ENCODE measurements around the genes SOX10 and MAFF.

DNA sequence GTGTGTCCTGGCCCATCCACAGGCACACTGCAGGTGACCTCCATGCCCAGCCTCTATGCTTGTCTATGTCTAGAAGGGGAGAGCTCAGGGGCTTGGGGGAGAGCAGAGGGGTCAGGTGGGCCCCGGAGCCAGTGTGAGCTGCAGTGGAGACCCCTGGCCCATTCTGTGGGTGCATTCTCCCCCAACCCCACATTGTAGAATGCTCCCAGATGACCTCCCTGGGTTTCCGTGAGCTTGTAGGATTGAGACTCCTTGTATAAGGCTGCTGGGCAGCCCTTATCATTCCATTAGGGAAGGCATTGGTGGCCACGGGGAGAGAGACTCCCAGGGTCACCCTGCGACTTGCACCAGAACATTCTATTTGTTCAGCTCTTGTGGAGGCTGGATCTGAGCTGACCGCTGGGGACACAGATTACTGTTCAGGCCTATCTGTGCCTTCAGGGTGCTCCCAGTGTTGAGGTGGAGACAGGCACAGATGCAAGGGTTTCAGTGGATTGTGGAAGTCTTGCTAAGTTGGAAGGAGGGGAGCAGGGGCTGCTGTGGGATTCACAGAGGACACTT, 17.8 kb downstream of the MICALL1 start:
- RRBS = no CpG with 5 or more reads among the region's 5 CpGs

- RRBS = no CpG with 5 or more reads among the region's 30 CpGs
Measured at GRCh38 chr22:37984104-37985151, at the start of gene SOX10. SOX10 (minus strand) TSS chr22:37984555.

- RRBS = no CpG with 5 or more reads among the region's 7 CpGs
Measured at GRCh38 chr22:38016236-38016479, 31.8 kb upstream of the SOX10 start.

- RRBS = no CpG with 5 or more reads among the region's 11 CpGs
Measured at GRCh38 chr22:38084354-38084887, 437 bp upstream of the SLC16A8 start.

DNA sequence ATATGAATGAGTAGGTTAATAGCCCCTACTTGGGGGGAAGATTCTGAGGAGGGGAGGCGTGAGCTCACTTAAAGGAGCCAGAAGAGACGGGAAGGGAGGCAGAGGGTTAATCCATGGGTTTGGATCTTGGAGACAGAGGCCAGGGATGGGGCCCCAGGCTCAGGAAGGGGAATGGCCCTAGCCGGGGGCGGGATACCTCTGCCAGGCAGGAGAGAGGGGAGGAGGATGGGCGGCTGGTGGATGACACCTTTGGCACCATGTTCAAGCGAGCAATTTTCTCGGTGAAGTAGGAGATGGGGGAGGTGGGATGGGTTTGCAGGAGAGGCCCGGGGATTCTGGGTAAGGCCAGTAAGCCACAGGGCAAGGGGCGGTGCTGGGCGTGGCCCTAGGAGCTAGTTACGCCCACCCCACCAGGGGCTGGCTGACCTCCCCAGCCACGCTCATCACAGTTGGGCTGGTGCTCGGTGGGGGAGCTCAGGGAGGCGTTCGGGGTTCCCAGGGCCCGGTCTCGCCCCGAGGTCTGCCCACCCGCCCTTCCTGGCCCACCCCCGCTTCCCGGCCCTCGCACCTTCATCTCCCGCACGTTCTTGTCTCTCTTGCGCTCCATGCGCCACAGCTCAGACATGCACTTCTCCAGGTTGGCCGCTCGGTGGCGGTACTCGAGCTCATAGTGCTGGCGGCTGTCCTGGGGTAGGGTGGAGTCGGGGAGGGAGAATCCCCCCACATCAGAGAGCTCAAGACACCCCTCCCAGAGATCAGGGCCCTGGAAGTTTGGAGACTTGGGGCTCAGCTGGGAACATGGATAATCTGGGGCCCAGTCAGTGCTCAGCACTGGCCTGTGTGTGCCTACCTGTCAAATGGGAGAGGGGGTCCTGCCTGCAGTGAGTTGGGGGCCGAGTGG, 12.7 kb downstream of the BAIAP2L2 start:
- RRBS = 13% methylated on average over 6 of the region's 33 CpGs

- RRBS = no CpG with 5 or more reads among the region's 16 CpGs
Measured at GRCh38 chr22:38120619-38120951, 10.1 kb upstream of the BAIAP2L2 start.

DNA sequence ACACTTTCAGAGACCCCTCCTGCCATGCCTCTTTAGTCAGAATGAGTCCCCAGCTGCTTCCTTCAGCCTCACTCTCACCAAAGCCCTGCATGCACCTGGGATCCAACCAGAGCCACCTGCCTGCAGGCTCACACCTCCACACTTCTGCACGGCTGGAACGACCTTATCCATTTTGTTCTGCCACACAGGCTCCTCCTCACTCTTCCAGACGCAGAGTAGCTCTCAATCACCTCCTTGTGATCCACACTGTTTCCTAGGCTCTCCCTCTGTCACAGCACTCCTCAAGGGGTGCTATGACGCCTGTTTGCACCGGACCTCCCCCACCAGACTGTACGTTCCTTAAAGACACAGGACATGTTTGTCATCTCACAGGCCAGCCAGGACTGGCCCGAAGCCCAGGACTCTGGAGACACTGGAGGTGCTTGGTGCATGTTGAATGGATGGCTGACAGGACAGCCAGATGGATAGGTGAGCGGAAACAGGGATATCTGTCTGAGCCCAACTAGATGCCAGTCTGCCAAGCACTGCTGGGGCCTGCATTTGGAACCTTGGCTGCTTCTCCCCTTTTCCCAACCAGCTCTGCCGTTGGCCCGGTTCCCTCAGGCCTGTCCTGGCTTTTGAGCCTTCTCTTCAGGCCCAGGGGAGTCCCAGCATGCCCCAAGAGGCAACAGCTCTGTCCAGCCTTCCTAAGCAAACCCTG, 13.7 kb downstream of the PLA2G6 start:
- RRBS = no CpG with 5 or more reads among the region's 10 CpGs

GRCh38 chr22:38201394-38202314, at the start of gene MAFF:
MAFF (plus strand) TSS chr22:38201994.
- RRBS = under 1% methylated on average over 41 of the region's 77 CpGs

DNA sequence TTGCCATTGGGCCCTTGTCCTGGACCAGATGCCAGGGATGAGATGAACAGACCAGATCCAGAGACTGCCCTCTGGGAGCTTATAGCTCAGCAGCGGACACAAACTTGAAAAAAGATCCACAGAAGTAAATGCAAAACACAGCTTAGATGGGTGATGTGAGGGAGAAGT, 2.2 kb downstream of the MAFF start:
- RRBS = no CpG with 5 or more reads among the region's 1 CpG

DNA sequence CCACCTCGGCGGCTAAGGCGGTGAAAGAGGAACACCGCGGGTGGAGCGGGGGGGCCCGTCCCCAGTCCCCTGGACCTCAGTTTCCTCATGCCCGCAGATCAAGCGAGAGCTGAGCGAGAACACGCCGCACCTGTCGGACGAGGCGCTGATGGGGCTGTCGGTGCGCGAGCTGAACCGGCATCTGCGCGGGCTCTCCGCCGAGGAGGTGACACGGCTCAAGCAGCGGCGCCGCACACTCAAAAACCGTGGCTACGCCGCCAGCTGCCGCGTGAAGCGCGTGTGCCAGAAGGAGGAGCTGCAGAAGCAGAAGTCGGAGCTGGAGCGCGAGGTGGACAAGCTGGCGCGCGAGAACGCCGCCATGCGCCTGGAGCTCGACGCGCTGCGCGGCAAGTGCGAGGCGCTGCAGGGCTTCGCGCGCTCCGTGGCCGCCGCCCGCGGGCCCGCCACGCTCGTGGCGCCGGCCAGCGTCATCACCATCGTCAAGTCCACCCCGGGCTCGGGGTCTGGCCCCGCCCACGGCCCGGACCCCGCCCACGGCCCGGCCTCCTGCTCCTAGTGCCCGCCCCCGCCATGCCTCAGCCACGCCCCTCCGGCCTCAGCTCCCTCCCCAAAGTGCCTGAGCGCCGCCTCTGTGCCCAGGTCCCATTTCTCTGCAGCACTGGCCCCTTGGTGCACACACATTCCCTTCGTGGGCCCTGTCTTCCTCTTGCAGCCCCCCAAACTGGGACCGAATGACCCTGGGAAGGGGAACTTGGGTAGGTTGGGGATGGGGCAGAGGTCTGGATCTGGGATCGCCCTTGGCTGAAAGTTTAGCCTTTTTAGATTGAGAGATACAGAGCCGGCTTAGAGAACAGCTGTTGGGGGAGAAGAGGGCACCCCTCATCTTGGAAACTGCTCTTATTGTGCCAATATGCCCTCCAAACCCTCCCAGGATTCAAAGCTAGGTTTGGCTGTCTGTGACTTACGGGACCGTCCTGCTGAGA, 12.8 kb downstream of the MAFF start:
- RRBS = 3% methylated on average over 4 of the region's 85 CpGs

DNA sequence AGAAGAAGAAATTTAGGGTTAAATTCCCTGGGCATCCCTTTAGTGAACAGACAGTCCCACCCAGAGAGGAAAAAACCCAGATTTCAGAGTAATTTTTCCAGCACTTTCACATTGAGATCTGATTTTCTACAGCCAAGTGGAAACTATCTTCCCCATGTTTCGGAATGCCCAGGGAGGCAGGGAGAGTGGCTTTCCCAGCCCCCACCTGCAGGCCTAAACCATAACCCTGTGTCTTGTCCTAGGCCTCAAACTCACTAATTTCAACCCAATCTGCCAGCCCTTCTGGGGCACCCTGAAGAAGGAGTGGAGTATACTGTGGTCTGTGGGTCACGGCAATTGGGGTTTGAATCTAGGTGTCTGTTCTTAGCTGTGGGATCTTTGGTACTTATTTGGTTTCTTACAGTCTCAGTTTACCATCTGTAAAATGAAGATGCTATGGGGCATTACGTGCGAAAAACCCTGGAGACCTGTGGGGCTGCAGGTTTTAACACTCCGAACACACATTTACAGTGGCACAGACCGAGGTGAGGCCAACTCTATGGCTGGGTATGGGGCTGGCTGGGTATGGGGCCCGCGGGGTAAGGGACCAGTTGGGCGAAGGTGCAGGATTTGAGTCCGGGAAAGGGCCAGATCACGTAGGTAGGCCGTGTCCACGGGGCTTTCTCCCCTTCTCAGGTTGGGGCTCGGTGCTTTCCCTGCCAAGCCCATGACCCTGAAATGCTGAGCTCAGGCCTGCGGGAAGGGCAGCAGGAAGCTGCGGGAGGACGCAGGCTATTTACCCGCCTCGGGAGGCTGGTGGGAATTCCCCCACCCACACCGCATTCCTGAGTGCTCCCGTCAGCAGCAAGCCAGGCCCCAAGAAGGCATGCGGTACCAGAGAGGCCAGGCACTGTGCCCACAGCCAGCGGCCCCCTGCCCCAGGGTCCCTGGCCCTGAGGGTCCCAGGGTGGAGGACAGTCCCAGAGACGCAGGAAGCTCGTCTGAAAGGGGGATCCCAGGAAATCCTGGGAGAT, 16.5 kb downstream of the MAFF start:
- RRBS = no CpG with 5 or more reads among the region's 25 CpGs

GRCh38 chr22:38220179-38221181, 18.7 kb downstream of the MAFF start:
- RRBS = no CpG with 5 or more reads among the region's 24 CpGs

GRCh38 chr22:38288710-38289168, 15.9 kb upstream of the TMEM184B start:
- RRBS = no CpG with 5 or more reads among the region's 4 CpGs

DNA sequence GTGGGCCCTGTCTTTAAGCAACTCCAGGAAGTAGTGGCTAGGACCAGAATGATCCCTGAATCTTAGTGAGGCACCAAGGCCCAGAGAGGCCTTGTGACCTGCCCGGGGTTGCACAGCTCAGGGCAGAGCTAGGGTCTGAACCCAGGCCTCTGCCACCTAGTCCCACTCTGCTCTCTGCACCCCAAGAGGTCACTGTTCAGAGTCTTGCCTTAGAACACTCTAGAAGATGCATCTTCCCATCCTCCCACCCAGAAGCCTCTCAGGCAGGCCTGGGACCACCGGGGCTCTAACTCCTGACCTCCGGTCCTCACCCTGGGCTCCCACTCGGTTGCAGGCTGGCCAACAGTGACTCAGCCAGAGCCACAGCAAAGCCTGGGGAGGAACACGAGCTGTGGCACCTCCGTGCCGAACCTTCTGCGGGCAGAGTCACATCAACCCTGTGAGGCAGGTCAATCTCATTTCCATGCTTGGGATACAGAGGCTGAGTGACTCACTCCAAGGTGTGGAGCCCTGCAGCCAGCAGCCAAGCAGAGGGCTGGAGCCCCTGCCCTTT, 21.6 kb downstream of the CSNK1E start:
- RRBS = no CpG with 5 or more reads among the region's 8 CpGs

DNA sequence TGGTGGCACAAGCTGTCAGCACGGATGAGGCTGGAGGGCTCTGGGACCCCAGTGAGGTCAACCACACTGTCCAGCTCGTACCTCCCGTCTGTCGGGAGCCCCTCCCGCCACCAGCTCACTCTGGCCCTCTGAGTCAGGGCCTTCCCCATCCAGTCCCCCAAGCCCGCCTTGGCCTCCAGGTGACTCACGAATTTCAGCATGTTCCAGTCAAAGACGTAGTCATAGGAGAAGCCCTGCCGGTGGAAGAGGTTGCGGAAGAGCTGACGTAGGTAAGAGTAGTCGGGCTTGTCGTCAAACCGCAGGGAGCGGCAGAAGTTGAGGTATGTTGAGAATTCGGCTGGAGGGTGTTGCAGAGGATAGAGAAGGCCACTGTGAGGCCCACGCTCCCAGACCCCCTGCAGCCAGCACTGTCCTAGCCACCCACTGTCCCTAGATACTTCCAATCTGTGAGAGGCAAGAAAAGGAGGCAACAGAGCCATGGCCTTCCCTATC, 18.6 kb downstream of the CSNK1E start:
- RRBS = no CpG with 5 or more reads among the region's 17 CpGs

DNA sequence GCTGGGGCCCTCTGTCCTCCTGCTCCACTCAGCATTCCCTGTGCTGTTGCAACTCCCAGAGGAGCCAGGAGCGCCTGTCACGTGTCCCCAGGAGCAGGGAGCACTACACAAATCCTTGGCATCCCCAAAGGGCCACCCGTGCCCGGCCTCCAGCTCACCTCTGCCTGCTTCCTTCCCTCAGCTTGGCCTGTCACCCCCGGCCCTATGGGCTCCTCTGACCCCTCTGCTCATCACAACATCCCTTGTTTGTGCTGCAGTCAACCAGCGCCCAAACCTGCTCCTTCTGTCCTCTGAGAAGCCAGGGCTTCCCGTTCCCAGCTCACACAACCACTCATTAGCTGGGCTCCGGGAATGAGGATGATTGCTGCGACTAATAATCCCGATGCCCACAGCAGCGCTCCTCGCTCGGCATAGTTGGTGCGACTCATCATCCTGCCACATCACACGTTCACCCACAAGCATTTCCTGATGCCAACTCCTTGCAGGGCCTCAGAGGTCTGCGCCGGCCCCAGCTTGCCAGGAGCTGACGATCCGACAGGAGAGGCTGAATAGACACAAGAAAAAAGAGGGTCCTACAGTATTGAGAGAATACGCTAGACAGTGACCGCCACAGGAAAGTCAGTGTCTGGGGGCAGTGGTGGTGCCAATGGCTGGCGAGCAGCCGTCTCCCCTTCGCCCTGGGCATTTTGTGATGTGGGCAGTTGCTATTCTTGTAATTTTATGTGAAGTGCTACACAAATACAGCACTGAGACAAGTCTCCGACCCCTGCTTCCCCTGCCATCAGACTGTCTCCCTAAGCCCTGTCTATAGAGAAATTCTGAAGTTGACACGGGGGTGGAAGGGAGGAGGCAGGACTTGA, 10.6 kb upstream of the CSNK1E start:
- RRBS = 31% methylated on average over 2 of the region's 26 CpGs

- RRBS = no CpG with 5 or more reads among the region's 10 CpGs
Measured at GRCh38 chr22:38350308-38350817, 33.1 kb upstream of the CSNK1E start.

DNA sequence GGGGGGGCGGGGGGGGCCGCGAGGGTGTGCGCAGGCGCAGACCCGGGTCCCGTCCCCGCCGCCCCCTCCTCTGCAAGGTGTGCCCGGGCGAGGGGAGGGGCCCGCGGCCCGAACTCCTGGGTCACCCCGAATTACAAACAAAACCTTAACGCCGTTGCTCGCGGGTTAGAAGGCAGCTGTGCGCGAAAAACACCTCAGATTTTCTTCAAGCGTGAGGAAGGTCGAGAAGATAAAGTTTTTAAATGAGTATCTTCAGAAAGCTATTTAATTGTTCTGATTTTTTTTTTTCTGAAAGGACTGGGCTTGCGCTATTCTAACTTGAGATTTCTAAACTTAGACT, 55.8 kb downstream of the KCNJ4 start:
- RRBS = 2% methylated on average over 5 of the region's 24 CpGs

GRCh38 chr22:38461413-38461883, 6.4 kb upstream of the KDELR3 start:
- RRBS = 2% methylated on average over 6 of the region's 40 CpGs

Measured in retinal pigment epithelial cell (primary cell).